Smooth muscle cell (in vitro differentiated cells): ENCODE results near the genes HOXA6 and HIBADH.

- RAMPAGE, long total RNA: no peak
Observed at GRCh38 chr7:25988999-25989675, 162.9 kb upstream of the NFE2L3 start.

- RAMPAGE, long total RNA: no peak
Observed at GRCh38 chr7:26293804-26294558, 2.3 kb downstream of the SNX10 start.

DNA sequence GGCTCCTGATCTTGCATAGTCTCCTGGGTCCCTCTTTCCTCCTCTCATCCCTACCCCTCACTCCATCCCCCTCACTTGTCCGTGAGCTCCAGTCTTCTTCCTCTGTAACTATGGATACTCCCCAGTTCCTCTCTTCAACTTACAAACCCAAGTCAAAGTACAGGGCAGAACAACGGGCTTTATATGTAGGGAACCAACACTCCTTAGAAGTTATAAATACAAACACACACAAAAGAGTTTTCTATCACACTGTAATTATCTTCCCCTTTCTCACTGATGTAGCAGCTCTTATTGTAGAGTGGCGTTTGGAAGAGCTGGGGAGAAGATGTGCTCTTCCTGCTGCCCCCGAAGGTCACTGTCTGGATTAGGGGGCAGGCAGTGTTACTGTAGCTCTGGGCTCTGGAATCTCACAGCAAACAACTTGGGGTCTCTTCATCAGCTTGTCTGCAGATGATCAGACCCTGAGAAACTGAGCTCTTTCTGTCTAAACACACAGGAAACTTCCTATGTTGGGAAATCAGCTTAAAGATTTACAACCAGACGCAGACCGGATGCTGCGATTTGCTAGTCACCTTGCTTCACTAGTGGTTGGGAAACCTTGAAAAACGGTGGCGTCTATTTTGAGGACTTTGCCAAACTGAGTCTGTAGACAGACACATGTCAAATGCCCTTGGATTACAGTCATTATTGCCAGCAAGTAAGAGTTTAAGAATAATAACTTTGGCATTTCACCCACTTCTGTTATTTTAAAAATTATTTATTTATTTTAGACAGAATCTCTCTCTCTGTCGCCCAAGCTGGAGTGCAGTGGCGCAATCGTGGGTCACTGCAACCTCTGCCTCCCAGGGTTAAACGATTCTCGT is 13.7 kb downstream of the SNX10 start:
- RAMPAGE, long total RNA: no peak

DNA sequence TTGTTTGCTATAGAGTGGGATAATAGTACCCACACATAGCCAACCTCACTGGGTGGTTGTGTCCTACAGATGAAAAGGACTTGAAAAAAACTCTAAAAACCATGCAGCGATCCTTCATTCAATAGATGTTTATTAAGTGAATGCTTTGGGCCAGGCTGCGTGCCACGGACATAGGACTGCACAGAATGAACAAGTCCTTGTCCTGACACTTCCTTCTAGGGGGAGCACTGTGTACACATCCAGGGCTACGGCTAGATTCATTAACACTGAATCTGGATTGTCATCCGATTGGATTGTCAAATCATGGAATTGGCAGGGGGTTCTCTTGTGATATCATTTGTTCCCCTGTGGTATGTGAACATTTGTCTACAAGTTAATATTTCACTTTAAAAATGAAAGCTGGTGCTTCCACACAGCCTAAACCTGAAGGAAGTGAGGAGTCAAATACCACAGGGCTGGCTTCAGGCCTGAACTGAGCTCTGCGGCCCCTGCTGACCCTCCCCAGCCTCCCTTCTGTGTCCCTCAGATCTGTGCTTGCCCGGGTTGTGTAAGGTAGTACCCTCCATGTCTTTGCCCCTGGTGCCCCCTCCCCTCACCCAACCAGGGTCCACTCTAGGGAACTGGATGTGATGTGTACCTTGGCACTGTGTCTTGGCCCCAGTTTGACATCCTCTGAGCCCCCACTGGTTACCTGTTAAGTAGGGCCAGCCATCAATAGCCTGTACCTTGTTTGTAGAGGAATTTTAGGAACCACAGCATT is 75.6 kb downstream of the SNX10 start:
- RAMPAGE, long total RNA: no peak

DNA sequence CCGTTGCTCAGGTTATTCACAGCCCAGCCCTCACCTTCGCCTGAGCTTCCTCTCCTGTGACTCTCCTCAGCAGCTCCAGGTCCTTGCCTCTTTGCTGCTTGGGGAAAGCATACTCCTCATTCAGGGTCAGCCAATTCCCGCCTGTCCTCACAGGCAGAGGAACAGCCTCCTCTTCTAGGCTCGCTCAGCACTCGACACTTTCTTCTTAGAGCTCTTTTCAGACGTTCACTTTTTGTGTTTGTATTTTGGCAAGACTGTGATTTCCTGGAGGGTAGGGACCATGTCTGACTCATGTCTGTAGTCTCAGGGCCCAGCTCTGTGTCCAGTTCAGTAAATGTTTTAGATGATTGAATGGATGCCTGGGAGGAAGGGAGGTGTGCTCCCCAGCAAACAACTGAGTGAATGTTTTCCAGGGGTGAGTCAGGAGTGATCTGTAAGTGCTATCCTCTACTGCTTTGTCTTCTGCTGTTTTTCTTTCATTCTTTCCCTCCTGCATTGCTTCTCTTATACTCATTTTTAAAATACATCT is 158.1 kb downstream of the SNX10 start:
- RAMPAGE, long total RNA: no peak

- RAMPAGE, long total RNA: no peak
Observed at GRCh38 chr7:26686642-26686972, 177.8 kb downstream of the SKAP2 start.

GRCh38 chr7:27104276-27105227 is 2.1 kb upstream of the HOXA2 start:
- RAMPAGE, long total RNA: no peak

GRCh38 chr7:27111113-27112015 is 8.9 kb upstream of the HOXA2 start:
- RAMPAGE, long total RNA: no peak

GRCh38 chr7:27144697-27145531 is 1.4 kb upstream of the HOXA5 start:
- RAMPAGE, long total RNA: no peak

DNA sequence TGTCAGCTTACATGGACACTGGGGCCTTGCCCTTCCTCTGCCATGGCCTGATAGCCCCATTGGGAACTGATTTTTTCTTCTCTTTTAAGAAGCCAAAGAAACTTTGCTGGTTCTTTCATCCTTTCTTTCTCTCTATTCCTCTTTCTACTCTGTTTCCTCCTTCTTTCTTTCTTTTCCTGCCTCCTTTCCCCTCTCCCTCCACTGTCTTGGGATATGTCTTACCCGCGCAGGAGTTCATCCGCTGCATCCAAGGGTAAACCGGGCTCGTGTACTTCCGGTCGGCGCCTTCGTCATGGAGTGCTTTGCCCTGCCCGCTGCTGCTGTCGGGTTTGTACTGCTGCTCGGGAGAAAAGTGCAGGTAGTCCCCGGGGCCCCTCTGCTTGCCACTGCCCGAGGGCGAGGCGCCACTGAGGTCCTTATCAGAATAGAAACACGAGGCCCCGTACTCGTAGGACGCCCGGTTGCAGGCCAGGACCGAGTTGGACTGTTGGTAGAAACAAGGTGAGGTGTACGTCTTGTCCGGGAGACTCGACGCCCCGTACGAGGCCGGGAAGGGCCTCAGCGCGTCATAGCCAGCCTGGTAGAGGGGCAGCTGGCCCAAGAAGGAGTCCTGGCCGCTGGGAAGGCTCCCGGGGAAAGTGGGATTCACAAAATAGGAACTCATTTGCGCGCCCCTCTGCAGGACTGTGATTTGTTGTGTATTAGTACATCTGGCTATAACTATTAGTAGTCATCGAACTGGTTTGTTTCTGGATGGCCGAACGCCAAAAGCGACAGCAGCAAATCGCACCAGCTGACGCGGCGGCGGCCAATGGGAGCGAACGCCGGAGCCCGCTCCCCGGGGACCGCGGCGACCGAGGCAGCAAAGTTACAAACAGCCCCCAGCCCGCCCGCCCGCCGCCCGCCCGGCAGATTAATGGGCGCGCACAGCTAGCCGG is at the start of gene HOXA6:
HOXA6 (minus strand) TSS at position 689 of the 938 bp plus-strand sequence.
- RAMPAGE, long total RNA: no peak

DNA sequence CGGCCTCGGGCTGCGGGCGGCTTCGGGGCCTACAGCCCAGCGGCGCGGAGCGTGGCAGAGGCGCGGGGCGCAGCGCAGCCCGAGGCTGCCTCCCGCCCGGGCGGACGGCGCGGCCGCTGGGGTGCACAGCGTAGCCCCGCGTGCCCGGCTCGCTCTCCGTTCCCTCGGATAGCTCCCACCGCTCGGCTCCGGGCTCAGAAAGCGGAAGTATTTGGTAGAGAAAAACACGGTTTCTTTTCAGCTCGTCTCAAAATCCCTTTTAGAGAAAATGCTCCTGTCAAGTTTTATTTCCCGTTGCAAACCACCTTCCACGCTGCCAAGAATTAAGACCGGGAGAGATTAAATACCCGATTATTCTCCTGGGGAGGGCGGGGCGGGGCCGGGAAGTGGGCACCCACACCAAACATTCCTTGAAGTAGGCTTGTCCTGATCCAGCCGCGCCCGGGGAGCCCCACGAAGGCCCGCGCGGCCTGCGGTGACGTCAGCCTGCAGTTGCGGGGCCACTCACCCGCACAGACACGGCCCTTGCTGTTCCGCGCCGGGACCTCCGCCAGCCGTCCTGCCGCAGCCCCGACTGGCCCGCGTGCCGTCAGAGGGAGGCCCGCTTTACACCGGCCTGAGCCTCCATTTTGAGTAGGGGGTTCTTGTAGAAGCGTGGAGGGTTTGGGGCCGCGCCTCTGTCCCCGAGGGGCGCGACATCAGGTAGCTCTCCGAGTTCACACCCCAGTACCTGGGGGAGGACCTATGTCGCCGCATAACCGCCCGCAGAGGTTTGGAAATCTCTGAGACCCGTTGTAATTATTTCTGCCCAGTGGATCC is 7.0 kb downstream of the HOXA13 start:
- RAMPAGE, long total RNA: no peak

- RAMPAGE, long total RNA: no peak
Observed at GRCh38 chr7:27200749-27201231, 899 bp upstream of the HOXA13 start.

GRCh38 chr7:27204812-27205816 is 5.2 kb upstream of the HOXA13 start:
- RAMPAGE, long total RNA: no peak

- RAMPAGE, long total RNA: no peak
Observed at GRCh38 chr7:27361337-27362069, 118.9 kb downstream of the EVX1 start.

- RAMPAGE, long total RNA: no peak
Observed at GRCh38 chr7:27661981-27663064, at the start of gene HIBADH. Gene HIBADH (minus strand): TSS chr7:27662883.

DNA sequence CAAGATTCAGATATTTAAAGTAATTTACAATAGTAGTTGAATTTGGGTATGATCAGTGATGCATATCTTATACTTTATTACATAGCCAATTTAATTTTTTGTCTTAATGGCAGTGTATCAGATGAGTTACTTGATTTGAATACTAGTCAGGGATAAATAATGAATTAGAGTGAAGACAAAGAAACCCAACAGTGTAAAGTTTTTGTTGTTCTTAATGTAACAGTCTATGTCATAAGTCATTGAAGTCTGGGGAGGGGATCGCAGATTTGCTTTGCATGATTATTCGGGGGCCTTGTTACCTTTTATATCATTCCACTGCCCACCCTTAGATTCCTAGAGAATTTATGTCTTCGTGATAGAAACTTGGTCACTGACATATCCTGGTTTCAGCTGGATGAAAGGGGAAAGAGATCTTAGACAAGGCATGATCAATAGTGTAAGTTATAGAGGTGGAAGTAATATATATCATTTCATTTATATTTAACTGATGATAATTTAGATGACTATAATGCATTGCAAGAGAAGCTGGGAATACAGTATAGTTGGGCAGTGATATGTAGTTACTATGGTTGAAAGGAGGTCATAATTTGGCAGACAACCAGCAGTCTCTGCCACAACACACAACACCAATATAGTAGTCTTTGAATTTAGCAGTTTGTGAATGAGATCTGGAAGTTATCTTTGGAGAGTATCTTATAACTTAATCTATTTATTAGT is 39.7 kb downstream of the TAX1BP1 start:
- RAMPAGE, long total RNA: no peak

DNA sequence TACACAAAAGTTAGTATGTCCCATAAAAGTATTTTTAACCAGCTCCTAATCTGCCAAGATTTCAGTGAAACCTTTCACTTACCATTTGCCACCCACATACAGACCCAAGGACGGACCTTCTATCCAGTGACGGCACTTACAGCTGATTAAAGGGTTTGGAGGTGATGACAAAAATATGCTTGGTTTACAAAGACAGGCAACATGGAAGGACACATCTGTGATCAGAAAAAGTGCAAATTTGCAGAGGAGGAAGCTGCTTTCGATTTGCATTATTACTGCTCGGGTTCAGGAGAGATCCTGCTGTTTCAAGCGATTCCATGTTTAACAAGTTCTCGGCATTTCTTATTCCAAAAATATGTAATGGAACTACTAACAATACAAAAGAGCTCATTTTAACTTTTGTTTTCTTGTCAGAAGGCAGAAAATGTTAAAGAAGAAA is 109.0 kb downstream of the JAZF1 start:
- RAMPAGE, long total RNA: no peak

- RAMPAGE, long total RNA: no peak
Observed at GRCh38 chr7:28151943-28152575, 28.5 kb downstream of the JAZF1 start.

GRCh38 chr7:28153625-28154169 is 26.9 kb downstream of the JAZF1 start:
- RAMPAGE, long total RNA: no peak

DNA sequence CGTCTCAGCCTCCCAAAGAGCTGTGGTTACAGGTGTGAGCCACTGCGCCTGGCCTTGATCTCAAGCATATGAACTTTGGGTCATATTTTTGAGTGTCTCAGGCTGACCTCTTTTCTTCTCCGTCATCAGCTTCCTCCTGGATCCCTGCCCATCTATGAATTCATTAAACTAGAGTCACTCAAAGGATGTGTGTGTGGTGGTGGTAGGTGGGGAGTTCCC is 6.7 kb upstream of the CREB5 start:
- RAMPAGE, long total RNA: no peak